AG04450 (cell line): ENCODE measurements around a stretch of chr1.

DNA sequence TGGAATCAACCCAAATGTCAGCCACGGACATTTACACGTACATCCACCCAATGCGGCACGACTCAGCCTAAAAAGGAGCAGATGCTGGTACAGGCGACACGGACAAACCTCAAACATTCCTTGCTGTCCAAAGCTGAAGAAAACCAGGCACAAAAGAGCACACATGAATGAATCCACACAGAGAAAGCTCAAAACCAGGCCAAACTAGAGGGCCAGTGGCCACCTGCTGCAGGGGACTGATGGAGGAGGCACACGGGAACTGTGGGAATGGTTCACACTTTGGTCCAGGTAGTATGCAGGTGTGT lies 46.9 kb upstream of the ECE1 start:
- CAGE, long polyA plus RNA = no peak
- RRBS = no CpG with 5 or more reads among the region's 7 CpGs

- CAGE, long polyA plus RNA = no peak
- RRBS = no CpG with 5 or more reads among the region's 11 CpGs
Measured at GRCh38 chr1:21341243-21341899, 51.1 kb upstream of the ECE1 start.

DNA sequence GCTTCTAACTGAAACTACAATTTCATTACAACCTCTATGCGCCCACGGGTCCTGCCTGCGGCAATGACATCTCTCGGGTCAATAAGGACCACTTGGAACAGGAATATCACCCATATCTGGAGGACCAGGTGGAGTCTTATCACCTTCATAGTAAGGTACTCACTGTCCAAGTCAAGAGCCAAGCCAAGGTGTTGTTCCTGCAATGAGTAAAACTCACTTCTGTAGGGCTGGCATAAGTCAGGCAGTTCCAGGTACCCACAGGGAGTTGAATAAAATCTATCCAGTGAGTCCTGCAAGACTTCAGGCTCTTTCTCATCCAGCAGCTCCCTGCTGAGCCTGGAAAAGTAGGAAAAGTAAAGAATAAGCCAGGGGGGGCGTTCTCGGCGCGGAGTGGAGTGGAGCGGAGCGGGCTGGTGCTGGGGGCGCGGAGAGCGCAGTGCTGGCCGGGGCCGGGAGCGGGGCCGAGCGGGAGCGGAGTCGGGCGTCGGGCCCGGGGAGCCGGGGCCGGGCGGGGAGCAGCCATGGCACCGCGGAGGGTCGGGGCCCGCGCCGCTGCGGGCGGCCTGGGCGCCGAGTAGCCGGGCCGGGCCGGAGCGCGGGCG lies 12.2 kb upstream of the NBPF3 start:
- CAGE, long polyA plus RNA = no peak
- RRBS = no CpG with 5 or more reads among the region's 42 CpGs

DNA sequence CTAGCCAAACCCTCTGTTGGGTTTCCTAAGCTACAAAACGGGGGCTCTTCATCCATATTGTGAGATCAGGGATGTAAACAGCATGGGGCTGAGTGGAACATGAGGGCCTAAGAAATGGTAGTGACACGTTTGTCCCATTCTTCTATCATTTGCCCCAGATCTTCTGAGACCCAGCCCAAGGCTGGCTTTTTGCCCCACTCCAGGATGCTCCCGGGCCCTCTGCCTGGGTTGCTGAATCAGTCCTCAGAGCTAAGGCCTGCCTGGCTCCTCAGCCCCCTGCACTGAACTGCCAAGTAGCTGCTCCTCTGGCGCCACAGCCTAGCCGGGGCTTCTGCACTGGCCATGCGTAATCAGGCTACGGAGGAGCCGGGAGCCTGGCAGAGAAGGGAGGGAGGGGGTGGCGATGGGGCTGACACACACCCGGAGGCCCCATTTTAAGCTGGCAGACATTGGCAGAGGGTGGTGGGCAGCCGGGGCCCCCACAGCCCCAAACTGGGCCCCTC lies 38.5 kb downstream of the ALPL start:
- CAGE, long polyA plus RNA = no peak
- RRBS = 50% methylated on average over 8 of the region's 11 CpGs

DNA sequence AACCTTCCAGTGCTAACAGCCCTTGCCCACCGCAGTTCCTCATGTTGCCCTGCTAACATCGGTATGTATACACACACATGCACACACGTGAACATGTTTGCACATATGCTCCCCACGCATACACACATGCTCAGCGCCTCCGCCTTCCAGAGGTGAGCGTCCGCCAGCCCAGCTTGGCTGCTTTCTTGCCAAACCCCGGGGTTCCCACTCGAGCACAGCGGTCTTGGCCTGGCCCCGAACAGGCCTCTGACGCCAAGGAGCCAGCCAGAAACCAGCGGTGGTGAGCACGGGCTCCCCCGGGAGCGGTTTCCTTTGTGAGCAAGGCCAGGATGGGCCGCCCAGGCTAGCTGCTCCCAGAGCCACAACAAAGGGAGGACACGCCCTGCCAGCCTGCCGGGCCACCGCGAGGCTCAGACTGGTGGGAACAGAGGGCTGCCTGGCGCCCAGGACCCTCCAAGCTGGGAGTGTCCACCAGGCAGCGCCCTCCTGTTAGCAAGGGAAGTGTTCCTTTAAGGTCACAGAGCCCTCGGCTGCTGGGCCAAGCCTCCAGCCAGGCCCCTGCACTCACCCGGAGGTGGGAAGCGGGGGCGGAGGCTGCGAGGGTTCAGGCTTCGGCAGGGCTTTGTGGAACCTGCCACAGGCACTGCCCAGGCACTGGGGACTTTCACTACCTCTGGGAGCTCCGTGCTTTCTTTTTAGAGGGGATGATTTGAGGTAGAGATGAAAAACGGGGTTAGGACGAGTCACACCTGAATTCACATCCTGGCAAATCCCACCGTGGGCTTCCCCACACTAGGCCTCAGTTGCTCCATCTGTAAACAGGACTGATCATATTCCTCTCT lies 65.5 kb downstream of the ALPL start:
- CAGE, long polyA plus RNA = no peak
- RRBS = 19% methylated on average over 9 of the region's 34 CpGs

DNA sequence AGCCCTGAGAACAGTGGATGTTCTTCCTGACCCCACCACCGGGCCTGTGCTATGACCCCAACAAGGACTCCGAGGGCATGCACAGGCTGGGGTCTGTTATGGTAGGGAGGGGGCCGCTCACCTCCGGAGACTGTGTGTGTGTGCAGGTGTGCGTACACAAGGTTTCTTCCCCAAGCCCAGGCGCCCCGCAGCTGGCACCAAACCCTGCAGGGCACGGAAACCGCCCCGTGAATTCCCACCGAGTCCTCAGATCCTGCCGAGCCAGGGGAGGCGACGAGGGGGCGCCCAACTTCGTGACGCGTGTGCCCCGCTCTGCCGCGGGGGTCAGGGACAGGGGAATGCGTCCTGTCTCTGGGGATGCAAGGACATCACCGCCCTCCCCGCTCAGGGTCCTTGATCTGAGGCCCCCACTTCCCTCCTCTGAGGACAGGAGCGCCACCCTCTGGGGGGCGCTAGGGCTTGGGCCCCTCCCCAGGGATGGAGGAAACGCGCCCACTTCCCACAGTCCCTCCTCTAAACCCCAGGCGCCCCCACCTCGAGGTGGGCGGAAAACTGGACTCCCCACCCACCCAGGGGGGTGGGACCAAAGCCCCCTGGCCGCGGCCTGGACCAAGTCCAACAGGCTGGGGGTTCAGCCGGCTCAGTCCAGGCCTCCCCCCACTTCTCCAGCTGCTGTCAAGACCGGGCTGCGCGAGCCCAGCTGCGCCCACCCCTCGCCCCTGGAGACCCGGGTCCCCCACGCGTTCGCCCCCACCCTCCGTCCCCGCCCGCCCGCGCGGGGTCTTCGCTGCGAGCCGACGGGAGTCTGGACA lies 561 bp downstream of the RAP1GAP start:
- CAGE, long polyA plus RNA = no peak
- RRBS = 7% methylated on average over 10 of the region's 53 CpGs

GRCh38 chr1:21669719-21670457 lies 731 bp upstream of the RAP1GAP start:
- CAGE, long polyA plus RNA = no peak
- RRBS = 8% methylated on average over 6 of the region's 33 CpGs

DNA sequence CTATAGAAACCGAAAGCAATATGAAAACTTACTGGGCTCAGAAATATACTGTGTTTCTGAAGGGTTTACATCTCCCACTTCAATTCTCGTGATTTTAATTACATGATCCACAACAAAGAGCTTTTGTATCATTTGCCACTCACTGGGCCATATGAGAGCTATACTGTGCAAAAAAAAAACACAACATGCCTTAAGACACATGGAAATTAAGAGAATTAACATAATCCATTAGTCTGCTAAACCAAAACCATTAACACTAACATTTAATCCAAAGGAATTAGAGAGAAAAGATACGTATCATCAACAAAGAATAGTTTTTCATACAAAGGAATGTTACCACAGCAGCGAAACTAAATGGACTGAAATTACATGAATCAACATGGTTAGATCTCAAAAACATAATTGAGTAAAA lies 35.1 kb upstream of the RAP1GAP start:
- CAGE, long polyA plus RNA = no peak
- RRBS = no CpG with 5 or more reads among the region's 4 CpGs

- CAGE, long polyA plus RNA = no peak
- RRBS = no CpG with 5 or more reads among the region's 3 CpGs
Measured at GRCh38 chr1:21791357-21791645, 8.4 kb upstream of the USP48 start.

GRCh38 chr1:21791646-21791977 lies 8.7 kb upstream of the USP48 start:
- CAGE, long polyA plus RNA = no peak
- RRBS = no CpG with 5 or more reads among the region's 7 CpGs

- CAGE, long polyA plus RNA = no peak
- RRBS = no CpG with 5 or more reads among the region's 1 CpG
Measured at GRCh38 chr1:21812024-21812219, 143 bp upstream of the LDLRAD2 start.

GRCh38 chr1:21827132-21828185 lies 15.4 kb downstream of the LDLRAD2 start:
- CAGE, long polyA plus RNA = no peak
- RRBS = no CpG with 5 or more reads among the region's 16 CpGs

GRCh38 chr1:21884629-21885788 lies 52.1 kb downstream of the HSPG2 start:
- CAGE, long polyA plus RNA = no peak
- RRBS = 84% methylated on average over 5 of the region's 44 CpGs

- CAGE, long polyA plus RNA = no peak
- RRBS = no CpG with 5 or more reads among the region's 11 CpGs
Measured at GRCh38 chr1:21923736-21924312, 13.3 kb downstream of the HSPG2 start.

DNA sequence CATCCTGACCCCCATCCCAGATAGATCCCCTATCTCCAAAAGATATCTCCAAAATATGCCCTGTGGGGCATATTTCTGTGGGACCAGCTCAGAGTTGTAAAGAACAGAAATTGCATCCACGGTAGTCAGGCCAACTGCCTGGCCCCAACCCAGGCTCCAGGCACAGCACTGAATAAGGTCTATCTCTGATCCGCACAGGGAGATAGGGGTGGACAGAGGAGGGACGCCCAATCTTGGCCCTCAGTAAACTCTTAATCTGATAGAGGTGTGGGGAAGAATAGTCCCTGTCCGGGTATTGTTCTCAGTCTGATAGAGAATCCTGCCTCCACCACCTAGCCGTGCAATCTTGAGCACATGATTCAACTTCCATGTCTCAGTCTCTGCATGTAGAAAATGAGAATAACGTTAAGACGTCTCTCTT lies 2.0 kb upstream of the HSPG2 start:
- CAGE, long polyA plus RNA = no peak
- RRBS = no CpG with 5 or more reads among the region's 7 CpGs

- CAGE, long polyA plus RNA = no peak
- RRBS = no CpG with 5 or more reads among the region's 5 CpGs
Measured at GRCh38 chr1:21996502-21996836, 5.0 kb upstream of the CELA3A start.

DNA sequence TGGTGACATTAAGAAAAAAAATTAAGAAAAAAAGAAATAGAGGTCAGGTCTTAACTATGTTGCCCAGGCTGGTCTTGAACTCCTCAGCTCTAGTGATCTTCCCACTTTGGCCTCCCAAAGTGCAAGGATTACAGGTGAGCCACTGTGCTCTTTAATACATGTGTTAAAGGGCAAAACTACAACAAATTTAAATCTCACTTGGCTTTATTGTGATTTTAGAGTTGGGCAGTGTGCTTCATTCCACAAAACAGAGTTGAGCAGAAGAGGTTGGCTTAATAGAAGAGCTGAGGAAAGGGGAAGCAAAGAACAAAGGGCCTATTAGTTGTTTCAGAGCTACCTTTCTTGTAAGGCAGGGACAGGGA lies 22.0 kb downstream of the CDC42 start:
- CAGE, long polyA plus RNA = no peak

DNA sequence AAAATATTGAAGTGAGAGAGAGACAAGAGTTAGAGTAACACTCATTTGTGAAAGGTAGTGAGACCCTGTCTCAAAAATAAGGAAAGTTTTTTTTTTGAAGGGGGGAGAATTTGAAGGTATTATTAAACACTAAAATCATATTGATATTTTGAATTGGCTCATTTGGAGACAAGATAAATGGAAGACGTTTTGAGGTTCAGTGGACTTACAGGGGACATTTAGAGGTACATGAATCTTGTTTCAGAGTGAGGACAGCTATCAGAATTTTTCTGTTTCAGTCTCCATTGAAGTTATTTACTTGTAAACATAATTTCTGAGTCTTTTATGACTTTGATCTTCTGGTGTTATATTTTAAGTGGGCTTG lies 27.0 kb downstream of the CDC42 start:
- CAGE, long polyA plus RNA = no peak
- RRBS = no CpG with 5 or more reads among the region's 1 CpG

- CAGE, long polyA plus RNA = no peak
- RRBS = no CpG with 5 or more reads among the region's 22 CpGs
Measured at GRCh38 chr1:22120510-22121492, 22.1 kb downstream of the WNT4 start.

- CAGE, long polyA plus RNA = no peak
- RRBS = 0% methylated on average over 1 of the region's 8 CpGs
Measured at GRCh38 chr1:22428466-22429046, 23.1 kb upstream of the ZBTB40 start.